Thoracic aorta (tissue), 1 donor: ENCODE data around the gene CATSPER3.

DNA sequence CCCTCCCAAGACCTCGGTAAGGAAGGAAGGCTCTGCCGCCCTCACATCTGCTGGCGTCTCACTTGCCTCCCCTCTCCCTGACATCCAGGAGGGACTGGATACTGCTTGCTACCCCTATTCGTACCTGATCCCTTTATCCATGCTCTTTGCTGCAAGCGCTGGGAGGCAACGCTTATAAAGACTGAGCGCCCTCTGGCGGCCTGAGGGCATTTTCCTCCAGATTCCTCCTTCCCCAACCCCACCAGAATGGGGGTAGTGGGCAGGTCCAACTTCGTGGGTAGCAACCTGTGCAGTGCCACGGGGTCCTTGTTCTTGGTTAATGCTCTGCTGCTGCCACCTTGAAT is 52.3 kb downstream of the JADE2 start:
- RAMPAGE, long total RNA, result no peak

DNA sequence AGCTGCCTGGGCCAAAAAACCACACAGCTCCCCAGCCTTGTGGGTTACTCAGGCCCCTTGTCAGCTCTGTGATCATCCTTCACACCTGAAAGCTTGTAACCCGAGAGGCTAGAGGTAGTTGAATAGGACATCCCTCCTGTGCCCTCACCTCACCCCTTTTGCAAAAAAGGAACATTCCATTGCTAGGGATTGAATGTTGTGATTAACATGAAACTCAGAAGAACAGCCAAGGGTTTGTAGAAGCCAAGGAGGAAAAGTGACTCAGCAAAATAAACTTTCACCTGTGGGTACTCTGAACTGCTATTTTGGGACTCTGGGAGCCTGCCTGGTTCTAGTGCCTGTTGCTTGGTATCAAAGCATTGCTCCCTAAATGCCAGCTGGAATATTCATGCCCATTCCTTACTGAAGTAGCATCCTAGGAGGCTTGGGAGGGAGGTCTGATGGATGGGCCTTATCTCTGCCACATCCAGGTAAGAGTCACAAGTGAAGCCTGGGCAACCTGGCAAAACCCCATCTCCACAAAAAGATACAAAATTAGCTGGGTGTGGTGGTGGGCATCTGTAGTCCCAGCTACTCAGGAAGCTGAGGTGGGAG is 40.2 kb downstream of the SAR1B start:
- RAMPAGE, long total RNA, result no peak

- RAMPAGE, long total RNA, result no peak
These were observed 6.2 kb downstream of the SAR1B start for GRCh38 chr5:134626324-134626924.

GRCh38 chr5:134638619-134639274 is 6.1 kb upstream of the SAR1B start:
- RAMPAGE, long total RNA, result no peak

GRCh38 chr5:134773533-134774120 is 15.0 kb downstream of the DDX46 start:
- RAMPAGE, long total RNA, result no peak

GRCh38 chr5:134874893-134875544 is 848 bp downstream of the TXNDC15 start:
- RAMPAGE, long total RNA, result no peak

DNA sequence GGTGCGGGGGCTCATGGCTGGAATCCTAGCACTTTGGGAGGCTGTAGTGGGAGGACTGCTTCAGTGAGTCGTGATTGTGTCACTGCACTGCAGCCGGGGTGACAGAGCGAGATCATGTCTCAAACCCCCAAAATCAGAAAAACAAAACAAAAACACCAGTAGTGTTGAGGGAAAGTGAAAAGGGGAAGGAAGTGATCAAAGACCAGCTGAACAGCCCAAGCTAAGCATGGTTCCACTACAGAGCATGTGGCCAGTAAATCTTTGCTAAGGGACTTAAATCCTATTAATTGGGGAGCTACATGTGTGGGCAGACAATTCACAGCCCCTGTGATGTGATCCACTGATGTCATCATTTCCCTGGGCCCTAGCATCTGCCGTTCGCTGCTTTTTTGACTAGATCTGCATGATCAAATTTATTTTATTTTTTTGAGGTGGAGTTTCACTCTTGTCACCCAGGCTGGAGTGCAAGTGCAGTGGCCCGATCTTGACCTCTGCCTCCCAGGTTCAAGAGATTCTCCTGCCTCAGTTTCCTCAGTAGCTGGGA is 2.7 kb upstream of the PCBD2 start:
- RAMPAGE, long total RNA, result no peak

DNA sequence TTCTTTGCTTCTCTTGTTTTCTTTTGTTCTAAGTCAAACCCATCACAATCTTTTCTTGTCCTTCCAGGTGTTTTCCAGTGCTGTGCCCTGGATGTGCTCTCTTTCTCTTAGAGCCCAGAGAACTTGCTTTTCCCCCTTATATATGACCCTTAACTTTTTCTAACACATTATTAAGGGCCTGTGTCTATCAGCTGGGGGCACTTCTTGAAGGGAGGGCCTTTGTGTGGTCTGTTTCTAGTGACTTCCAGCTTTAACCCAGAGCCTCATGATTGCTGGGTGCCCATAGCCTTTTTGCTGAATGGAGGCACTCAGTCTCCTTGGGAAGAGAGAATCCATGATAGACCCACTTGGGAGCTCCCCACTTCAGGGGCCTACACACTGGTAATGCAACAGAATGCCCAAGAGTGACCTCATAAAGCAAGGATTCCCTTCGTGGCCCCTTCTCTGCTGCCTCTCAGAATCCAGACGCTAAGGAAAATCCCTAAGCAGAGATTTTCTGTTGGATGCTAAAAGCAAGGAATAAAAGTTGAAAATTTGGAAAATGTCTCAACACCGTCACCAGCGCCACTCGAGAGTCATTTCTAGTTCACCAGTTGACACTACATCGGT is at the start of gene CATSPER3:
TSS of gene CATSPER3 (plus strand) at position 457 of the 609 bp plus-strand sequence.
- RAMPAGE, long total RNA, result no peak

DNA sequence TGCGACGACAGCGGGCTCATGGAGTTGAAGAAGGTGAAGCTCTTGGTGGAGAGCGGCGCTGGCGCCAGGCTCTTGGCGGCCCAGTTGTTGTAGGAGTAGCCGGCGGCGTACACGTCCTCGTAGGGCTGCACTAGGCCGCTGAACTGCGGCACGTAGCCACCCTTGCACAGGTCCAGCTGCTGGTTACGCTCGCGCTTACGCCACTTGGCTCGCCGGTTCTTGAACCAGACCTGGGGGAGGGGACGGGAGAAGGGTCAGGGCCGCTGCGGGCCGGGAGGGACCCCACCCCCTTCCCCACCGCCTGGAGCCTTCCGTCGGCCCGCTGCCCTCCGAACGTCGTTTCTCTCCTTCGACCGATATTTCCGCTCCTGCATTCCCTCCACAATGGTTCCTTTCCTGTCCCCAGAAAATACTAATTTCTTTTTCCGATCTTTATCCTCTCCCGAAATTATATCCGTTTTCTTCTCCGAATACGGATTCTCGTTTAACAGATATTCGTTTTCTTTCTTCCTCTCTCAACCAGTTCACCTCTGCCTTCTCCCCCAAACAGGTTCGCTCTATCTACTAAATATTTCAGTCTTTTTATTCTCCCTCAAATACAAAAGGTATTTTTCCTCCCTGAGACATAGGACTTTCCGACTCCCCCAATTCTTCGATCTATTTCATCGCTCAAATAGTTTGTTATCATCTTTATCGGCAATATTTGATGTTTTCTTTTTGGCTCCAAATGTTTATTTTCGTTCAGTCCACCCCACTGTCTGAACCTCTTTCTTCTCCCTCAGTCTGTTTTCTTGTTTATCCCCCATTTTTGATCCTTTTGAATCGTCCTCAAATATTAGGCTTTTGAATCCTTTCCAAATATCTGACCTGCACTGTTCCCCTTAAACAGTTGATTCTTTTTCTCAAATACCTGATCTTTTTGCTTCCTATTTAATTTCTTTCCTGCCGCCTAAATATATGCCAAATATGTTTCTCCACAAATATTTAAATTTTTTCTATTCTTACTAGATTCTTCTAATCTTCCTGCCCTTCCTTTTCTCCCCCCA is 4.6 kb downstream of the PITX1 start:
- RAMPAGE, long total RNA, result no peak

DNA sequence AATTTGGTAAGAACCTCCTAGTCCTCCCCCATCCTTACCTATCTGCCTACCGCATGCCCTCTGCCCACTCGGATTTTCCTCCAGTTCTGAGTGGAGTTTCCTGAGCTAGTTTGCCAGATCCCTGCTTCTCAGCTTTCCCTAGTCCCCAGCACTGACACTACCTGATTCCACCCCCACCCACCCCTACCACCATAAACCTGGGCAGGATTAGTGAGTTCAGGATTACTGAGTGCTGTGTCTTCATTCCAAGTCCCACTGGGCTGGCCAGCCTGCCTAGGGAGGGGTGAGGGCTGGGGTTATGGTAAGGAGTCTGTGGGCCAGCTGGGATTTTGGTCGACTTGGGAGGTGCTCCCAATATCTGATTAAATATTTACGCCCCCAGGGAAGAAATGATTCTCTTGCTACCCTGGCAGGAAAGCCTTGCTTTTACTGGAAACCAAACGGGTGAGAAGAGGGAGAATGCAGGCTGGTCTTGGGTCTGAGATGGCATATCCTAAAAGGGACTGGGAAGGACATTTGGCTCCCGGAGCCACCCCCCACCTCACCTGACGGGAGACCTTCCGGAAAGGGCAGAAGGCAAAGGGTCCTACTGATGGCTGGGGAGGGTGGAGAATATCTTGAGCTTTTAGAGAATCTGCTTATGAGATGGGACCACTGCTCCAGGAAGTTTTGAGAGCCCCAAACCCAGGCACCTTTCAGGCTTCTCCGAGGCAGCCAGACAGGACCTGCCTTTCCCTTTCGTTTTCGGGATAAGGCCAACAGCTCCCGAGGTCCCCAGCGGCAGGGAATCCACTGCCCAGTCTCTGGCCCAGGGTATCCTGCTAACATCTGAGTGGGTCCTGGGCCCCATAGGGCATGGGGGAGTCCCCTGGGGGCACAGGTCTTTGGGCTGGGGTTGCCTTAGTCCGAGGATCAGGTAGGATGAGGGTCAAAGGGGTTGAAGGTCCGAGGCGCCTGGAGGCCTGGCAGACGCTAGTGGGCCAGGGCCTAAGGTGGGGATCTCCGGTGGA is 3.6 kb downstream of the PITX1 start:
- RAMPAGE, long total RNA, result no peak

DNA sequence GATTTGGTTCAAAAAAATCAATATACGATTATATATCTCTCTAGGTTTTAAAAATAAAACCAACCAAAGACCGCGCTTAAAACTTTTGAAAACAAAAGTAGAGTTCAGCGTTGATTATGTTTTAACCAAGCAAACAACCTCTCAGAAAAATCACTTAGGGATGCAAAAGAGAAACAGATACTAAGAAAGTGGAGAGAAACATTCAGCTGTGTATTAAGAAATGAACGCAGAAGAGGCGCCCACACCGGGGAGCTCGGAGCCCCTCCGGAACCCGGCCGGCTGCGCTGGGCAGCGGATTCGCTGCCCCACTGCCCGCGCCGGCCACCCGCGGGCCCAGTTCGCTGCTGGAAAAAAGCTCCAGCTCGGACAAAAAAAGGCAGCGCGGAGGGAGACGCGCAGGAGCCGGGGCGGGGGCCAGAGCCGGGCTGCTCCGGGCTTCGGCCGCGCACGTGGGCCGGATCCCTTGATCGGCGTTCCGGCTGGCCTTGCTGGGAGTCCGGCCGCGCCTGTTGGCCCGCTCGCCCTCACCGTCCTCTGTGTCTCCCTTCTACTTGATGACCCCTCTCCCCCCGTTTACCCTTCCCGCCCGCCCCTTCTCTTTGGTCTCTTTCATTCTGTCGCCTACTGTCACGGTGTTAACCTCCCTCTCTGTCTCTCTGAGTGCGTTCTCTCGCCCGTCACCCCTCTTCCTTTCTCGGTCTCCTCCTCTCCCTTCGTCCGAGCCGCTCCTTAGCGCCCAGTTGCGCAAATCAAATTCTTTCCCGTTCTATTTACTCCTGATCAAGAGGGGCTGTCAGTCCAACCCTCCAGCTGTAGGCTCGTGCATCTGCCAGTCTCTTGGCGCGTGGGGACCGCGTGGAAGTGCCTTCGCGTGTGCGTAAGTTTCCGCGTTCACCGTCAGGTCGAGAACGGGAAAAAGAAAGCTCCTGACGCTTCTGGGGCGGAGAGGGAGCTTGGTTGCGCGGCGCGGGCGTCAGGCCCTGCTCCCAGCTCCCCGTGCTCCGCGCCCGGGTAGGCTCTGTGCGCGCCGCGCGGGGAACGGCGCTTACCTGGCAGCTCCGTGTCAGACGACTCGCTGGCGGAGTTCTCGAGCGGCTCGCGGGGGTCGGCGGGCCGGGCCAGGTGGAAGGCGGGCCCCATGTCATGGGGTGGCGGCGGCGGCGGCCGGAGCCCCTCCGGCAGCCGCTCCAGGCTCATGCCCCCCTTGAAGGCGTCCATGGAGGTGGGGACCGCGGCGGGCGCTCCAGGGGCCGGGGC is 936 bp downstream of the PITX1 start:
- RAMPAGE, long total RNA, result no peak

- RAMPAGE, long total RNA, result no peak
These were observed 156.8 kb downstream of the MACROH2A1 start for GRCh38 chr5:135241860-135242935.

- RAMPAGE, long total RNA, result no peak
These were observed 152.2 kb downstream of the MACROH2A1 start for GRCh38 chr5:135246666-135247361.

DNA sequence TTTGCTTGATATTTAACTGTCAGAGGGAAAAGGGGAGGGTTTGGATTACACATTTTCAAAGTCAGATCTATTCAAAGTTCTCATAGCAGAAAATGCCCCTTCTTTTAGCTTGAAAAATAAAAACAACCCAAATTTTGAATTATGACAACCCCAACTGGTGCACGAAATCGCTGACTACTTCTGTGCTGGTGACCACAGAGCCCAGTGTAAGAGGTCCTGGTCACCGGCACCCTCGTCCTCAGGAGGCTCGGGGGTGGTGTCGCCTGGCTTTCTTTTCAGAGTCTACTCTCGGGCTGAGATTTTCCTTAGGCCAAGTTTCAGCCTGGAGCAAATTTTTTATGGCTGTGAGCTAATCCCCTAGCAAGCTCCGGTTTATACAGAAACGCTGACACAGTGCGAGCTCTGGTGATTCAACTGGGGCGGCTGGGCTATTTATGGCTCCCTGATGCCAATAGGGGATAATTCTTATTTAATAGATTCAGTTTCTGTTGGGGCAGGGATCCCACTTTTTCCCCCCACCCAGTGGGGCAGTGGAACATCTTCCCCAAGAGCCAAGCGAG is 129.3 kb downstream of the MACROH2A1 start:
- RAMPAGE, long total RNA, result no peak

DNA sequence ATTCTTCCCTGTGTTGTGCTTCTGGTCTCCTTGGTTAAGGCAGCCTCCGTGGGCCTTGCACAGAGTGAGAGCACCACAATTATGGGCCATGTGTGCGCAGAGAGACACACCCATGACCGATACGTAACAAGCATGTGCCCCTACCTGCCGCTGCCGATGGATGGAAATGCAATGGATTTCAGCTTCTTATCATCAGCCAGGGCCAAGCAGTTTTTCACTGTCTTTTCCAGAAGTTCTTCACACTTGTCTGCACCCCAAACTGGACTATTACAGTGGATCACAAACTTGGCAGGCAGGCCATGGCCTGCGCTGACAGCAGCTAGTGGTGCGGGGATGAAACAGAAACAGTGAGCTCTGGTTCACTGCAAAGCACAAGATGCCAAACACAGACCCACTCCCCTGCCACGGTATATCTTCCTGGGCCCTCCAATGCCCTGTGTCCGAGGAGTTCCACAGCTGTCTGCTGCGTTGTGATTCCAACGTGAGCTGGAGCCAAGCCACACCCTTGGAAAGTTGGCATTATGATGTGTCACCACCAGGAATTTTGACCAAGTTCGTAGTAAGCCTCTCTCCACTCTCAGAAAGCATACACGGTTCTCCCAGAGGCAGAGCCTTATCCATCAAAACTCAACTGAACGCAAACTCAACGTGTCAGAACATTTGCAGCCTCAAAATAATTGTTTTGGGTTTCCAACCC is 55.8 kb downstream of the MACROH2A1 start:
- RAMPAGE, long total RNA, result no peak

- RAMPAGE, long total RNA, result no peak
These were observed 19.6 kb downstream of the MACROH2A1 start for GRCh38 chr5:135379056-135380187.

DNA sequence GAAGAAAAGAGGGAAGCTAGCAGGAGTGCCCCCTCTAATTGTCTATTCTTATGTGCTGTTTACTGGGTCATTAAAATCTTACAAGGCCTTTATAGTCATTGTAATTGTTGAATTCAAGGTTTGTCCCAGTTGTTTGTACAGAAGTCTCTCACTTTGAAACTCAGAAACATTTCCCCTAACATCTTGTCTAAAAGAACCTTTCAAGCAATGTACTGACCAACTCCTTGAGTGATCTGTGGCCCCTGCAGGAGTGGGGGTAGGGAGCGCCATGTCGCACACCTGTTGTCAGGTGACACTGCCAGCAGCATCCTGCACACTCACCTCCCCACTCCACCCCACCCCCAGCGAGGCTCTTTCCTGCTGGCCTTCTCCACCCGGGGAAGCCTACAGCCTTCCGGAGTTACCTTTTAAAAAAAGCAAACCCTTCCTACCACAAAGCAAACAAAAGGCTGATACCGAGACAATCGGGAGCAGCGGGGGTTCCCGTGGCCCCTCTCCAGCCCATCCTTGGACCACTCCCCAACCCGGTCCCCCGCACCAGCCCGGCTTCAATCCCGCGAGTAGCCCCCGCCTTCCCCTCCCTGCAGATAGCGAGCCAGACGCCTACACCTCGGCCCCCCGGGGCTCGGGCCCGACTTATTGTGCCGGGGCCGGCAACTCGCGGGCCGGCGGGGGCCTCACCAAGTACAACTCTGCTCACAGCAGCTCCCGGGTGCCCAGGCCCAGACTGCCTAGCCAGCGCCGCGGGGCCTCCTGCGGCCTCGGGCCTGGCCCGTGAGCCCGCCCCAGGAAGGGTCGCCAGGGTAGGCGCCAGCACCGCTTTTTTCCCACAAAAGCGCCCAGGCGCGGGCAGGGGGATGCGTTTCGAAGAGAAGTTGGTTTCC is 838 bp downstream of the MACROH2A1 start:
- RAMPAGE, long total RNA, result no peak

GRCh38 chr5:135398835-135399121 is 253 bp downstream of the MACROH2A1 start:
- RAMPAGE, long total RNA, result no peak

GRCh38 chr5:135488795-135489517 is 36.8 kb upstream of the TIFAB start:
- RAMPAGE, long total RNA, result no peak

DNA sequence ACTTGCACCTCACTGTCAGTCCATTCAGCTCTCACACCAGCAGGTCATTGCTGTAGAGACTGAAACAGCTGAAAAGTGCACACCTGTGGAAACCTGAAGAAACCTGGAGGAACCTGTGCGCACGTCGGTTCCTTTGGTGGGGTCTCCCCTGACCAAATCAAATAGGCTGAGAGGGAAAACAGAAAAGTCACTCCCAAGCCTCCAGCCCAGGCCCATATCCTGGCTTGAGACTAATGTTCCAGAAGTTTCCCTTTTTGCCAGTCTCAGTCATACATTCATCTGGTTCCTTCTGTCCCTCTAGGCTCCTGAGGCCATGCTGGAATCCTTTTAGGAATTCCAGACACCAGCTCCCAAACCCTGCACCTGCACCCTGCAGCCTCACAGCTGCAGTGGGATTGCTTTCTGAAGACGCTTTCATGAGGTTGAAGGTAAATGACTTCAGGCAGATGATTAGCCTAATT is 24.2 kb upstream of the CXCL14 start:
- RAMPAGE, long total RNA, result no peak